AG08470 (cell line): ENCODE measurements around the genes TP53TG3E, TP53TG3B, C16orf87 and LONP2.

DNA sequence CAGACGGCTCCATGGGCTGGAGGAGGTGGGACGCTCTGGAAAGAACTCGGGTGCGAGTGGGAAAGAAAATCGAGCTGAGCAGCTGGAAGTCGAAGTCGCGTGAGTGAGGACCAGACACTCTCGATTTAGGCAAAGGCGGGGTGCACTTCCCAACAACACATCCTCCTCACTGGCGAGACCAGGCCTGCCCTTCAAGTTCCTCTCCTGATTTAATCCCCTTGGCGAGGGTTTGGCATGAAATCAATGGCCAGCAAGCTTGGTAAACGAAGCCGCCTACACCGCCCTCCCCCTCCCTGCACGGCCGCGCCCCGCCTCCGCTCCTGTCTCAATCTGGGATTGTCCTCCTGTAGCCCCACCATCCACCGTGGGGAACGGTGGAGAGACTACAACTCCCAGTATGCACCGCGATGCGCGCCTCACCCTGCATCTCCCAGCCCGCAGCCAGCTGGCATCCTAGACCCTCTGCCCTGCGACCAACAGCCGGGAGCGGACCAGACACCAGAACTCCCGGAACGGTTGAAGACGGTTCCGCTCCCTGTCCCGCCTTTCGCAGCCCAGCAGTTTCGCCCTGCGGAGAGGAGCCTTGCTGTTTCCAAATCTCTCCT is at the start of gene TP53TG3E:
Gene TP53TG3E (plus strand): TSS at position 340 of the 605 bp plus-strand sequence.
- RRBS = no CpG with 5 or more reads among the region's 38 CpGs

DNA sequence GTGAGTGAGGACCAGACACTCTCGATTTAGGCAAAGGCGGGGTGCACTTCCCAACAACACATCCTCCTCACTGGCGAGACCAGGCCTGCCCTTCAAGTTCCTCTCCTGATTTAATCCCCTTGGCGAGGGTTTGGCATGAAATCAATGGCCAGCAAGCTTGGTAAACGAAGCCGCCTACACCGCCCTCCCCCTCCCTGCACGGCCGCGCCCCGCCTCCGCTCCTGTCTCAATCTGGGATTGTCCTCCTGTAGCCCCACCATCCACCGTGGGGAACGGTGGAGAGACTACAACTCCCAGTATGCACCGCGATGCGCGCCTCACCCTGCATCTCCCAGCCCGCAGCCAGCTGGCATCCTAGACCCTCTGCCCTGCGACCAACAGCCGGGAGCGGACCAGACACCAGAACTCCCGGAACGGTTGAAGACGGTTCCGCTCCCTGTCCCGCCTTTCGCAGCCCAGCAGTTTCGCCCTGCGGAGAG is at the start of gene TP53TG3B:
Gene TP53TG3B (plus strand): TSS at position 241 of the 479 bp plus-strand sequence.
- RRBS = no CpG with 5 or more reads among the region's 30 CpGs

- RRBS = 52% methylated on average over 14 of the region's 52 CpGs
Measured at GRCh38 chr16:33706909-33707570, 247.6 kb downstream of the TP53TG3F start.

- RRBS = 24% methylated on average over 9 of the region's 50 CpGs
Measured at GRCh38 chr16:34160762-34161893, 701.7 kb downstream of the TP53TG3F start.

DNA sequence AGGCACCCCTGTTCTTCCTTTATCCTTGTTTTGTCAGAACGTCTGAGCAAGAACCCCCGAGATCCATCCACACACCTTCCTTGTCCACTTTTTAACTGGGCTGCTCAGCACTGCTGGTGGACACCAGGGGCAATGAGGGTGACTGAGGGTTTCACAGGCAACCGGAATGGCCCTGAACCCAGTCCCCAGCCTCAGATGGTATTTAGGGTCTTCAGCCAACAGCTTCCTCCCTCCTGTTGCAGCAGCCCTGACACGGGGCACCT is 1692.1 kb downstream of the TP53TG3F start:
- RRBS = no CpG with 5 or more reads among the region's 4 CpGs

DNA sequence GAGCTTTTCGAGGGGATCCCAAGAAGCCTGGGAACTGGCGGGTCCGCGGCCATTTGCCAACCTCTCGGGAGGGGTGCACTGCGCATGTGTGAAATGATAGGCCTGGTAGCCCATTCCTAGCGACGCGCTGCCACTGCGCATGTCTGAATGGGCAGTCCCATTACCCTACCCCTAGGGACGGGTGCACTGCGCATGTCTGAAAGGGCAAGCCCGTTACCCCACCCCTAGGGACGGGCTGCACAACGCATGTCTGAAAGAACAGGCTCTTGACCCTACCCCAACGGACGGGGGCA is 1748.0 kb downstream of the TP53TG3F start:
- RRBS = no CpG with 5 or more reads among the region's 17 CpGs

- RRBS = 51% methylated on average over 18 of the region's 46 CpGs
Measured at GRCh38 chr16:35552694-35553470, 2093.5 kb downstream of the TP53TG3F start.

DNA sequence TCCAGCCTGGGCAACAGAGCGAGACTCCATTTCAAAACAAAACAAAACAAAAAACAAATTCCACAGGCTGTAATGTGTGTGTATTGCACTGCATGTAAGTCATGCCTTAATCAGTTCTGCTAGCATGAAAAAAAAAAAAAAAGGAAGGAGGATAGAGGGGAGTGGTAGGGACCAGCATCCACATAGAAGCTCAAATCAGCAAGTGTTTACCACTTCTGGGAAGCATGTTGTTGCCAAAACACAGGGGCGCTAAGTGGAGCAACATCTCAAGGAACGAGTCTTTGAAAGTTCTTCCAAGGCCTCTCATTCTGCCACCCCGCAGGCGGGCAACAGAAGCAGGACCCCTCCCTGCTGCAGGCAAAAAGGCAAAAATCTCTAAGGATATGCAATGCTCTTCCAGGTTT is 13.6 kb upstream of the MYLK3 start:
- RRBS = no CpG with 5 or more reads among the region's 5 CpGs

- RRBS = 2% methylated on average over 21 of the region's 92 CpGs
Measured at GRCh38 chr16:46830934-46831874, at the start of gene C16orf87. C16orf87 (minus strand) TSS chr16:46831180.

DNA sequence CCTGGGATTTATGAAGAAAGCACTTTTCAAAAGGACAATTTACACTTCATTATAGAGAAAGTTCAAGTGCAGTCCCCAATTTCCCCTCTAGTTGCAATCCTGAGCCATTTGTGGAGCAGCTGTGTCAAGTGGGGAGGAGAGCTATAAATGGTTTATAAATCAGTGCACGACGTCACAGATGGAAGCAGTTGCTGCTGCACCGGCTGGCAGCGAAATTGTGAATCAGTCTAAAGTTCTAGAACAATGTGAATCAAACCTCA is 26.6 kb upstream of the C16orf87 start:
- RRBS = no CpG with 5 or more reads among the region's 4 CpGs

DNA sequence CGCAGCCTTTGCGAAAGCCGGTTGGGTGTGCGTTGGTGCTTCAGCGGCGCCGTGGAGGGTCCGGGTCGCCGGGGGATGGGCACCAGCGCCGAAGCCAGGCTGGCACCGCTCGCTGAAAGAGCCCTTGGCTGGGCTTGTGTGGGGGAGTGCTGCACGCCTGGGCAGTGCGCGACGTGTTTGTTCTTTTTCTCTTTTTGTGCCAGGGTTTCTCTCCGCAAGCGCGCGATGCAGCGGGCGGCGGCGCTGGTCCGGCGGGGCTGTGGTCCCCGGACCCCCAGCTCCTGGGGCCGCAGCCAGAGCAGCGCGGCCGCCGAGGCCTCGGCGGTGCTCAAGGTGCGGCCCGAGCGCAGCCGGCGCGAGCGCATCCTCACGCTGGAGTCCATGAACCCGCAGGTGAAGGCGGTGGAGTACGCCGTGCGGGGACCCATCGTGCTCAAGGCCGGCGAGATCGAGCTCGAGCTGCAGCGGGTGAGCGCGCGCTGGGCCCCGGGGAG is 376 bp downstream of the GPT2 start:
- RRBS = 2% methylated on average over 31 of the region's 59 CpGs

DNA sequence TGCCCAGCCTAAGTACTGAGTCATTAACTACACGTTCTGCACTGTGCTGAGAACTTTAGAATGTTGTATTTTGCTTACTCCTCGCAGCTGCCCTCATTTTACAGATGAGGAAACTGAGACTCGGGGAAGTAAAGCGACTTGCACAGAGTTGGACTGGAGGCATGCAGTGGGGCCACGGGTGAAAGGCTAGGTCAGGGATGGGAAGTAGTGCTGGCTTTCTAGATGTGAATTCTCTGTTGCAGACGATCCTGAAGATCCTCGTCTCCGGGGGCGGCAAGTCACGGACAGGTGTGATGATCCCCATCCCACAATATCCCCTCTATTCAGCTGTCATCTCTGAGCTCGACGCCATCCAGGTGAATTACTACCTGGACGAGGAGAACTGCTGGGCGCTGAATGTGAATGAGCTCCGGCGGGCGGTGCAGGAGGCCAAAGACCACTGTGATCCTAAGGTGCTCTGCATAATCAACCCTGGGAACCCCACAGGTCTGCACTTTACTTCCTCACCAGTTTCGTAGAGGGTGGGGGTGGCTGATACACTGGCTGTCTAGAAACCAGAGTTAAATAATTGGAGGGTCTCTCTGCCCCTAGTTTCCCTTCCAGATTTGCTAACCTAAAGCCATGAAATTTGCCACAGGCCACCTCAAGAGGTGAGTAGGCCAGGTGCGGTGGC is 25.4 kb downstream of the GPT2 start:
- RRBS = no CpG with 5 or more reads among the region's 19 CpGs

DNA sequence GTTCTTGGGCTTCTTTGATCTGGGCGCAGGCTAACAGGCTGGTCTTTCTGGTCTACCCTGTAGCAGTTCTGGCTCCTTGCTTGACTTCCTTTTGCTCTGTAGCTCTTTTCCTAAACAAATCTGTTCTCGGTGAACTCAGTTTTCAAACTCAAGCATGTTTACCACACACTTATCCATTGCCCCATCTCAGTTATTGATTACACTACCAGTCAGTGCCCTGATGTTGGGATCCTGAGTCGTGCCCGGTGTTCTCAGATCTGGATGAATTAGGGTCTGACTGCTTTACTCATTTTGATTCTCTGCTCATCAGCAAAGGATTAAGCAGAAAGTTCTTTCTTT is 36.5 kb downstream of the GPT2 start:
- RRBS = no CpG with 5 or more reads among the region's 4 CpGs

DNA sequence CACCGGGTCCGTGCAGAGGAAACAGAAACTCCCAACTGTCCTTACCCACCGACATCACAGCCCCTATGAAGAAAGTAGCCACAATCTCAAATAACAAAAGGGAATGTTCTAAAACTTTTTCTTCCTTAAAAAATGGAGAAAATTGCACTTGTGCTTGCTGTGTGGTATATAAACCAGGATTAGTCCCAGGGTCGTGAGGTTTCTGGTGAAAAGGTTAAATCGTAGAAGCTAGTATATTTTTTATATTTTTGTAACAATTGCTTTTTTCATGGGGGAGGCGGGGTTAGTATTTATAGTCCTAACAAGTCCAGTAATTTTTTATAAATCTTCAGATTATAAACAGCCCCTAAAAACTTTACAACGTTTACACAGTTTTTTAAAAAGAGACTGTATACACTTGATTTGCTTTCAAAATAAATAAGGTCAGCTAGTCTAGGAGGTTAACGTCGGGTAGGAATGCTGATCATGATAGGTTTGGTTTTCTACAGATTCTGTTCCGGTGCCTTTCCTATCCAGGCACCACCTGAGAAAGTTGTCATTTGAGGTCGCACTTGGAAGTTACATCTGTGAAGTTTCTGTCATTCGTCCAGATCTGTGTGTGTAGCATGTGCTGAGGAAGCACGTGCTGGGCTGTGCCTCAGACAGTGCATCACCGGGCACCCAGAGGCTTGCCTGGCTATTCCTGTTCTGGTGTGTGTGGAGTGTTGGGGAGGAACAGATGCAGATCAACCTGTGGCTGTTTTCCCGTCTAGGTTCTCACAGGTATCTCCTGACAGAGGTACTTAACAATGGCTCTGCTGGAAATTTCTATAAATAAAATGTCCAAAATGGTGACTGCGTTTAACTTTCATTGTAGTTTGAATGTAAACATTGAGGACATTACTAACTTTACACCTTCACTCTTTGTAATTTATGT is 42.8 kb downstream of the DNAJA2 start:
- RRBS = no CpG with 5 or more reads among the region's 16 CpGs

DNA sequence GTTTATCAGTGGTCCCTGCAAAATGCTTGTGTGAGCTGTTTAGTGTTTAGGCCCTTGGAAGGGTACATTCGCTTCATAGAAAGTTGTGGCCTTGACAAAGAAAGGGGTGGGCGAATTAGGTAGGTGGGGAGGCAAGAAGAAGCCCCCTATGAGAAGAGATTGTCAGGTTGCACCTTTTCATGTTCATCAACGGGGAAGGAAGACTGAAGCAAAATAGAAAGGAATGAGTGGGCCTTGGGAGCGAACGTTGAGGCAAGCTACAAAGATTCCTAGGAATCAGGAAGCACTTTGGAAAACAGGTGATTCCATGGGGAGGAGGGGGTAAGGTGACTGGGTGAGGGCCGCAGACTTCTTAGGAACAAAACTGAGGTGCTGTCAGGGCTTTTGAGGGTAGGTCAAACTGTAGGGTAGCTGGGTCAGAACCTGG is 614 bp downstream of the ITFG1 start:
- RRBS = no CpG with 5 or more reads among the region's 6 CpGs

DNA sequence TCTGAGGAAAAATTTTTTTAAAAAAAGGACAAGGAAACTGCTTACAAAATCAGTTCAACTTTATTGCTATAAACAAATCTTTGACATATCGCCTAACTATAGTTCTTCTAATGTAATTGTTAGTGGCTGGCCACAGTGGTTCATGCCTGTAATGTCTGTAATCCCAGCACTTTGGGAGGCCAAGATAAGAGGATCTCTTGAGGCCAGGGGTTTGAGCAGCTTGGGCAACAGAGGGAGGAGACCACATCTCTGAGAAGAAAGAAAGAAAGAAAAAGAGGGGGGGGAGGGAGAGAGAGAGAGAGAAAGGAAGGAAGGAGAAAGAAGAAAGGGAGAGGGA is 131.7 kb downstream of the PHKB start:
- RRBS = no CpG with 5 or more reads among the region's 1 CpG

DNA sequence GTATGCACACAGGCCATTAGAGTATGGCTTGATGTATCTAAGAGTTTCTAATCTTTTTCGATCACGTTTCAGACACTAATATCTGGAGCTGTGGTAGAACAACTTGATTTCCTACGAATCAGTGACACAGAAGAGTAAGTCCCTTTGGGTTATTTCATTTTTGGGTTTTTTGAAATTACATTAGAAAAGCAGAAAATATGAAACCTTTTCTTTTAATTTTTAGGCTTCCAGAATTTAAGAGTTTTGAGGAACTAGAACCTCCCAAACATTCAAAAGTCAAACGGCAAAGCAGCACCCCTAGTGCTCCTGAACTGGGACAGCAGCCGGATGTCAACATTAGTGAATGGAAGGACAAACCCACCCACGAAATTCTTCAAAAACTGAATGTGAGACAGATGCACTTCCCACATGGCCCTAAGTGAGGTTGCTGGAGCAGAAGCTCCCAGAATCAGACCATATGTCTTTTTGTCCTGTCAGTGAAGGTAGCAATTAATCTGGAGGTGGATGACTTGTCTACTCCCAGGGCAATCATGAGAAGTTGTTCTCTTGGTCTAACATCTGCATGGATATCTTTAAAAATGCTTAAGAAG is 199.4 kb downstream of the PHKB start:
- RRBS = no CpG with 5 or more reads among the region's 6 CpGs

DNA sequence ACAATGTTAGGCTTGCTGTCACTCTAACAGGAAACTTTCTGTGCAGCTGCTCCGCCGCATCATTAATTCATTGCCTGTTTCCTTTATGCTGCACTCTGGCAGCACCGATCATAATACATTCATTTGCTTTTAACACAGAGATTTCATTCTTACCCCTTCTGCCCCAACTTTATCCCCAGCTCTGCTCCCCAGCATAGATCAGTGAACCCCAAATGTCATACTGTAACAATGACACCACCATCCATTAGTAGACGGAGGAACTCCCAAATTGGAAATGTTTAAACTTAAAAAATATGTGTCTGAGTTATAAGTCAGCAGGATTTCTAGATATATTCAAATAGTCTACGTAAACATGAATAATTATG is 110.2 kb downstream of the ABCC12 start:
- RRBS = no CpG with 5 or more reads among the region's 5 CpGs

DNA sequence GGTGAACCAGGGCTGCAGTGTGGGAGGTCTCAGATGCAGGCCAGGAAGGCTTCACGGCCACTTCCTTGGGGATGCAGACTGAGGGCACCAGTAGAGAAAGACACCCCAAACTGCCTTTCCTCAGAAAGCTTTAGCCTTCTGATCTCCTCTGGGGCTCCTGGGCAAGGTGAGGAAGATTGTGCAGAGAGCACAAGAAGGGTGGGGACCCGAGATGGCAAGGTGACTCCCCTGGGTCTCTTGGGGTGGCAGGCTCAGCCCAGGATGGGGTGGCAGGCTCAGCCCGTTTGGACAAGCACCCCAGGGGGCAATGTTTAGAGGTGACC is 39.3 kb downstream of the ABCC12 start:
- RRBS = no CpG with 5 or more reads among the region's 3 CpGs

GRCh38 chr16:48244112-48245166 is at the start of gene LONP2:
LONP2 (plus strand) TSS chr16:48244300.
- RRBS = 3% methylated on average over 12 of the region's 71 CpGs